Measurements from ENCODE around the gene FHAD1.

GRCh38 chr1:13812847-13813417 is 112.9 kb downstream of the PRDM2 start:
- RRBS = no CpG with 5 or more reads among the region's 13 CpGs

- RRBS = no CpG with 5 or more reads among the region's 10 CpGs
Observed at GRCh38 chr1:13900858-13901601, 201.0 kb downstream of the PRDM2 start.

DNA sequence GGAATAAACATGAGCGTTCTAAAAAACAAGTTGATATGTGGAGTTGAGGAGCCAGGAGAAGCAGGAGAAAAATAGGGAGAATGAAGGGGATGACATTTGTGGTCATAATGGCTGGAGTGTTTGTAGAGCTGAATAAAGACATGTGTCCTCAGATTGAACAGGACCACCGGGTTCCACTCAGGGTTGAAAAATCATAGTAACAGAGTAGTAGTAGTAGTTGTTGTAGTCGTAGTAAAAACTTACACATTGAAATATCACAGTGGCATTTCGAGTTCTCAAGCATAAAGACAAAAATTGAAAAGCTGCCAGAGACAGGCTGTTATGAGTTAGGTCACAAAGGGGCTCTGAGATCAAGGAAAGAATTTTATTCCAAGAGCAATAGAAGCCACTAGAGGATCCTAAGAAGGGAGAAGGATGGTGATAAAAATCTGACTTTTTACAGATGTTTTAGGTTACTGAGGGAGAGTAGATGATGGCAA is 400.6 kb upstream of the KAZN start:
- RRBS = no CpG with 5 or more reads among the region's 4 CpGs

DNA sequence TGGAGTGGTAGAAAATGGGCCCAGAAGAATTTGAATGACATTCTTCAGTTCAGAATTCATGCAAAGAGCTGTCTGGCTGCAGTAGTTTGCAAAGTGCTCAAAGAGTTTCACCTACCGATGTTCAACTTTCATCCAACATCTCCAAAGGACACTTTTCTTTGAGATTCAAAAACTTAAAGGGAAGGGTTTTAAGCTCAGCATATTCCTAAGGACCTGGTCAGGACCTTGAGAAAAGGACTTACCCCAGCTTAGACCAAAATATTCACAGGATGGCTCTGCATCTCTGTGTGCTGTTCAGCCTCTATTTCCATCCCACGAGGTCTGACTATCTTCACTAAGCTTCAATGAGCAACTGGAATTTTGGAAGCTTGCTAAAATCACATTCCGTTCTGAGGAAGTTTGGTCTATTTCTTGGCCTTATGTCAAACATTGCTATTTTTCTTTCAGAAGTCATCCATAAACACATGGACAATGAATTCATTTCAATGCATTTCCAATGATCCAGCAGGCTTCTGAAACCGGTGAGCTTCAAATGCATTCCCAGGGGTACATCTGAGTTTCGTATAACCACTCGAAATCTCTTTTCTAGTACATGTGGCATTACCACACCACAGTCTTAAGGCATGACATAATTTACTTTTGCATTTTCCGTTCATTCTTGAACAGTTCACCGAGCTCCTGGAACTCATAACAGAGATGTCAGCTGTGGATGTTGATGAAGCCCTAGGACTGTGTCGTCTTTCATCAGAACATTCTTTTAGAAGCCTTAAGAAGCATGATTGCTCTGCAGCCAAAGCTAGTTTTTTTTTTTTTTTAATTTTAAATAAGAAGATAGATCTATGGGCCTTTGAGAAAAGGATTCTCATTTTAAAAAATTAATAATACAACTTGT is 294.1 kb upstream of the KAZN start:
- RRBS = no CpG with 5 or more reads among the region's 9 CpGs

DNA sequence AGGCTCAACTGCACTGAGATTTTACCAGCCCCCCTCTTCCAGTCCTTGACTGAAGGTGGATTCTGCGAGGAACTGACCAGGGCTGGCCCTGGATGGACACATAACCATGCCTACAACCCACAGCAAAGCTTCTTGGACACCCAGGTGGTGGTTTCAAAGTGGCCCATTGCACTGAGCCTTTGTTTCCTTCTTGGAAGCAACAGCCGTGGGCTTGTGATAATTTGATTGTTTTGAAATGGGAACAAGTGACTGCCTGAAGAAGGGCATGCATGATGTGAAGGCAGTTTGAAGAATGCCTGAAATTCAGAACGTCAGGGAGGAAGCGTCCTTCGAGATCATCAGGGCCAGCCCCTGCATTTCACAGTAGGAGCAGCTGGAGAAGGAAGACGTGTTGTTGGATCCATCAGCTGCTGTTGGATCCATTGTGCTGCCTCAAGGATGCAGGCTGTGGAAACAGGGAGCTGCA is 74.8 kb downstream of the KAZN start:
- RRBS = no CpG with 5 or more reads among the region's 6 CpGs

GRCh38 chr1:14680419-14681046 is 82.0 kb downstream of the KAZN start:
- RRBS = no CpG with 5 or more reads among the region's 8 CpGs

GRCh38 chr1:14758427-14759241 is 160.1 kb downstream of the KAZN start:
- RRBS = no CpG with 5 or more reads among the region's 6 CpGs

GRCh38 chr1:14895085-14895780 is 258.3 kb upstream of the TMEM51 start:
- RRBS = no CpG with 5 or more reads among the region's 12 CpGs

GRCh38 chr1:14943106-14943624 is 210.4 kb upstream of the TMEM51 start:
- RRBS = no CpG with 5 or more reads among the region's 8 CpGs

GRCh38 chr1:14960519-14961157 is 192.9 kb upstream of the TMEM51 start:
- RRBS = no CpG with 5 or more reads among the region's 16 CpGs

DNA sequence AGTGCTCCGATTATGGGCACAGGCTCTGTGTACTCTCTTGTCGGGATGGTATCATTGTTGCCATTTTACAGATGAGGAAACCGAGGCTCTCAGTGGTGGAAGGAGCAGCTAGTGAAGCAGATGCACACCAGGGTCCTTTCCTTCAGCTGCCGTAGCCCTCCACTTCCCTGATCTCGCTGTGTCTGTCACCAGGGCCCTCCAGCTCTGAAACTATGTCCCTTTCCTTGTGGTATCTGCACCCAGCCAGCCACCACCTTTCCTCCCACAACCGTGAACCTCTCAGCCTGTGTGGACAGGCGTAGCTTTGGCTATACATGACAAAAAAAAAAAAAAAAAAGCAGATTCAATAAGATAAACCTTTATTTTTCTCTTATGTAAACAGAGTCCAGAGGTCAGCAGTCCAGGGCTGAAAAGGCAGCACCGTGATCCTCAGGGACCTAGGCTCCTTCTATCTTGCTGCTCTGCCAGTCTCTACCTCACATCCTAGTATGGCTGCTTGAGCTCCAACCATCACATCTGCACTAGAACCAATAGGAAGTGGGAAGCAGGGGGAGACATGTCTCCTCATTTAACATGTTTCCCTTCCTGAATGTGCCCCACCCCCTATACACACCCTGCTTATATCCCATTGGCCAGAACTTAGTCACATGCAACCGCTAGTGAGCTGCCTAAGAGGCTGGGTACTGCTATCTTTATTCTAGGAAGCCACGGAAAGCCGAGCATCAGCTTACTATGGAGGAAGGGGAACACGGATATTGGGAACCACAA is 44.3 kb downstream of the TMEM51 start:
- RRBS = no CpG with 5 or more reads among the region's 12 CpGs

GRCh38 chr1:15246825-15247556 is at the start of gene FHAD1:
FHAD1 (plus strand) TSS chr1:15247223.
- RRBS = 6% methylated on average over 5 of the region's 54 CpGs

DNA sequence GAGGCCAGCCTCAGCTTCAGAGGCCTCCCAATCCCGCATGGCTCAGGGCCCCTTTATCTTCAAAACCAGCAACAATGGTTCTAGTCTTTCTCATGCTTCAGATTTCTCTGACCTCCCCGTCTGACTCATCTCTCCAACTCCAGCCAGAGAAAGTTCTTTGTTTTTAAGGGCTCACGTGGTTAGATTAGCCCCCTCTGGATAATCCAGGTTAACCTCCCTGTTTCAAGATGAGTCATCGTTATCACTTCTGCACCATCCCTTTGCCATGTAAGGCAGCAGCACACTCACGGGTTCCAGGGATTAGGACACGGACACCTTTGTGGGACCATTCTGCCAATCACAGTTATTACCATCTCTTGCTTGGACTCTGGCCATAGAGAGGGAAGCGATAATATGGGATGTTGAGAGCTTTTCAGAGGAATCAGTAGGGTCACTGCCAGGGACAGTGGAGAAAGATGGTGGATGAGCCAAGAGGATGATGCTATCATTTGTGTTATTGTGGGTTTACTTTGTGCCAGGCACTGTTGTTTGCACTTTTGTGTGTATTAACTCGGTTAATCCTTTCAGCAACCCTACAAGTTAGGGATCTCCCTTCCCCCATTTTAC is 13.7 kb downstream of the FHAD1 start:
- RRBS = no CpG with 5 or more reads among the region's 8 CpGs

- RRBS = no CpG with 5 or more reads among the region's 18 CpGs
Observed at GRCh38 chr1:15384174-15384822, 25.4 kb upstream of the EFHD2 start.

DNA sequence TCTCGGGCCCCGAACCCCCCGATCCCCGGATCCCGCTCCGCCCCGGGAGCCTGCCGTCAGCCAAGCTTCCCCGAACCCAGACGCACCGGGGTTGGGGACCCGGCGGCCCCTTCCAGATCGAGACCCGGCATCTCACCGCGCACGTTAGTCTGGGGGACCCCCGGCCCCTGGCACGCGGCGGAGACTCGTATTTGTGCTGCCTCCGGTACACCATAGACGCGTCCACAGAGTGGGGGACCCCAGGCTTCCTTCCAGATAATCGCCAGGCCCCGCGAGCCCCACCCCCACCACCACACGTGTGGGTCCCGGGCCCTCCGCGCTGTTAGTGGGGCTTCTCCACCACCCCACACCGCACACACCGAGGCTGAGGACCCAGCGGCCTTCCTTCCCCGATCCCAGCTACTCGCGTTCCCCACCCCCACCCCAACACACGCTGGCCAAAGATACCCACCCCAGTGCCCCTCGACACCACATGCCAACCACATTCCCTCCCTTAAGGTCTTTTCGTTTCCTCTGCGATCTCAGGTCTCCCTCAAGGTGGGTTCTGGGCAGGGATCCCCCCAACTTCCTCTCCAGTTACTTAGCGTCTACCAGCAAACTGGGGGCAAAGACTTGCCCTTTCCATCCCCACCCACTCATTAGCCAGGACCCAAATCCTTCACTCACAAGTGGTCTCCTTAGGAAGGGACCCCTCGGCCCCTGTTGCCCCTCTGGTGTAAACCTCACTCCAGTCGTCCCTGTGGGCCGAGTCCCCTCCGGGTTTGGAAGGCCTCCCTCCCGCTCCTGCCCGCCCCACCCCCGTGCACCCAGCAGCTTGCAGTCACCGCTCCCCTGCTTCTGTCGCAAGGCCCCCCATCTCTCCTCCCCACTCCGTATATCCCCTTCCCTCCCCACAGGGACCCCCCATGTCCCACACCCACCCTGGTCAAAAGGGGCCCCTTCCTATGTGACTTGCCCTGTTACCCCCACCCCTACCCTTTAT is 928 bp downstream of the EFHD2 start:
- RRBS = 3% methylated on average over 20 of the region's 54 CpGs

GRCh38 chr1:15506806-15507372 is 17.1 kb downstream of the CASP9 start:
- RRBS = 88% methylated on average over 7 of the region's 19 CpGs

DNA sequence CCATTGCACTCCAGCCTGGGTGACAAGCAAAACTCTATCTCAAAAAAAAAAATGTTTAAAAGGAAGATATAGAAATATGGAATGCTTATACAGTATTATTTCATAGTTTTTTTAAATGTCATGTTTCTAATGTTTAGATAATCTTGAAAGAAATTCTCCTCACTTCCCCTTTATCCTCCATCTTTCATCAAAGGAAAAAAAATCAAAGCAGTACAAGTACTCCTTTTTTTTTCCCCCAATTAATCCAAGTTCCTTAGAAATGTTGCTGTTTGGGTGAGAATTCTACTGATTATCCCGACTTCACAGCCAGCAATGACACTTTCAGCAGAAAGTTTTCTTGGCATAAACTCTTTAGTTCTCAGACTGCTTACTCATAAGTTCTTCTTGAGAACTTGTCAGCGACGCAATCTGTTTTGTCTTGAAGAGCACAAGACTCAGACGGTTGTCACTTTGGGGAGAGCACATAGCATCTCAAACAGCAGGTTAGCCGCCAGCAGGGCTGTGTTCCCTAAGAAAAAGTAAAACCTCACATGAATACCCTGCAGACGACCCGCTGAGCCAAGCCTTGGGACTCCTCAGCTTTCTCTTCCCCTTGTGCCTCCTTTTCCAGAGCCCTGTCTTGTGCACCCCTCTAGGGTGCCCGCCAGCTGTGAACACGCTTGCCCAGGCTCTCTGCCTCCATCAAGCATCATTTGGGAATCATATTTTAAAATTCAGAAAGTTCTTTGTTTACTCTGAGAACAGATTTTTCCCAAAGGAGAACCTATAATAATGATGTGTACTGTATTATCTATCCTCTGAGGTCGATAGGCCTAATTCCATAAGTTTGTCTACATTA is 11.4 kb downstream of the AGMAT start:
- RRBS = no CpG with 5 or more reads among the region's 10 CpGs

DNA sequence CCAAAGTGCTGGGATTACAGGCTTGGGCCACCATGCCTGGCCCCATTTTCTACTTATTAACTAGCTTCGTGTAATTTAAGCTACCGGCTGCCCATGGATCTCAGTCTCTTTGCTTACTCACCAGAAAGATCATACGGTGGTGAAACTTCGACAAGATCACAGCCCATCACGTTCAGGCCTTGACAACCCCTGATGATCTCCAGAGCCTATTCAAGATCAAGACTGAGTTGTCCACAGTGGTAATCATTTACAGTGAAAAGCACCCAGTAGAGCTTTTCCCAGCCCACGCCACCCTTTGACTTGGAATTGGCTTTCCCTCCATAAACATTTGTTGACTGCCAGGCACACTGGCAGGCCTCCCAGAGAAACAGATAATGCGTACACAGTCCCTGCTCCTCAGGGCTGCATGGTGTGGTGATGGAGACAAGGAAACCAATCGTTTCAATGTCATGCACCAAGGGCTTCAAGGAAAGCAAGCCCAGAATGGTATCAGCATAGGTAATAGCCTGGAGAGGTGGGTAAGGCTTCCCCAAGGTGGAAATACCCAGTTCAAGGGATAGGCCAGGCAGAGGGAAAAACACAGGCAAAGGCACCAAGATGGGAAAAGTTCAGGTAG is 10.1 kb downstream of the AGMAT start:
- RRBS = no CpG with 5 or more reads among the region's 8 CpGs

GRCh38 chr1:15714440-15714894 is 21.6 kb upstream of the SLC25A34 start:
- RRBS = no CpG with 5 or more reads among the region's 2 CpGs

GRCh38 chr1:15718246-15718989 is 17.6 kb upstream of the SLC25A34 start:
- RRBS = no CpG with 5 or more reads among the region's 13 CpGs

Measured in HGPS cell (cell line).